Placental pericyte (primary cell): ENCODE measurements around a stretch of chr13.

DNA sequence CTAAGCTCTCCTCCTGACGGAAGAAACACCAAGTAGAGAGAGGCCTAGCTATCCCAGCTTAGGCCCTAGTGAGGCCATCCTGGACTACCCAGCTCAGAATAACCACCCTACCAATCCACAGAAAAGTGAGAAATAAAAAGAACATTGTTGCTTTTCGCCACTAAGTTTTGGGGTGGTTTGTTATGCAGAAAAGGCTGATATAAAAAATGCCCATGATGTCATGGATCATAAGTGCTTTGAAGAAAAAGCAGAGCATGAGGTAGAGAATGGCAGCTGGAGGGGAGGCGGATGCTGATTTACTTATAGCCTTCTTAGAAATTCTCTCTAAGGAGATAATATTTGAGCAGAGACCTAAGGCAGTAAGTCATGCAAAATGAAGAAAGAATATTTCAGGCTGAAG, 73.5 kb downstream of the DNAJC15 start:
- CAGE, long polyA plus RNA: no peak

GRCh38 chr13:44263935-44264853, 103.1 kb upstream of the SMIM2 start:
- CAGE, long polyA plus RNA: no peak

GRCh38 chr13:44313441-44314166, 60.0 kb upstream of the SERP2 start:
- CAGE, long polyA plus RNA: no peak

- CAGE, long polyA plus RNA: no peak
Measured at GRCh38 chr13:44332328-44332958, 41.2 kb upstream of the SERP2 start.

GRCh38 chr13:44434334-44434912, 60.8 kb downstream of the SERP2 start:
- CAGE, long polyA plus RNA: no peak

GRCh38 chr13:44436276-44437609, 63.1 kb downstream of the SERP2 start:
- CAGE, long polyA plus RNA: no peak

DNA sequence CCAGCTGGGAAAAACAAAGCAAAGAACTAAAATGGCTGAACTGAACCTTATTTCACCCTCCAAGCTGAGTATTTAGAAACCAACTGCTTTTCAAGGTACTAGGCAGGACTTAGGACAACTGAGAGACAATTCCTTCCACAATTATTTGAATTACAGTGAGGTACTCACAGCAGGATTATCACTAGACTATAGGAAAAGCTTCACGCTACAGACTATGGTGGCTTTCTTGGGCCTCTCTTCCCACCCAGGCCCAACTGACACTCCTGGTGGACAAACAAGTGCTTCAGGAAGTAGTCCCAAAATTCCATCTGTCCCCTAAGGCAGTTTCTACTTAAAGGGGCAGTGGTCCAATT, 100.4 kb downstream of the SERP2 start:
- CAGE, long polyA plus RNA: no peak

GRCh38 chr13:44747072-44747652, 171.0 kb upstream of the TSC22D1 start:
- CAGE, long polyA plus RNA: no peak

DNA sequence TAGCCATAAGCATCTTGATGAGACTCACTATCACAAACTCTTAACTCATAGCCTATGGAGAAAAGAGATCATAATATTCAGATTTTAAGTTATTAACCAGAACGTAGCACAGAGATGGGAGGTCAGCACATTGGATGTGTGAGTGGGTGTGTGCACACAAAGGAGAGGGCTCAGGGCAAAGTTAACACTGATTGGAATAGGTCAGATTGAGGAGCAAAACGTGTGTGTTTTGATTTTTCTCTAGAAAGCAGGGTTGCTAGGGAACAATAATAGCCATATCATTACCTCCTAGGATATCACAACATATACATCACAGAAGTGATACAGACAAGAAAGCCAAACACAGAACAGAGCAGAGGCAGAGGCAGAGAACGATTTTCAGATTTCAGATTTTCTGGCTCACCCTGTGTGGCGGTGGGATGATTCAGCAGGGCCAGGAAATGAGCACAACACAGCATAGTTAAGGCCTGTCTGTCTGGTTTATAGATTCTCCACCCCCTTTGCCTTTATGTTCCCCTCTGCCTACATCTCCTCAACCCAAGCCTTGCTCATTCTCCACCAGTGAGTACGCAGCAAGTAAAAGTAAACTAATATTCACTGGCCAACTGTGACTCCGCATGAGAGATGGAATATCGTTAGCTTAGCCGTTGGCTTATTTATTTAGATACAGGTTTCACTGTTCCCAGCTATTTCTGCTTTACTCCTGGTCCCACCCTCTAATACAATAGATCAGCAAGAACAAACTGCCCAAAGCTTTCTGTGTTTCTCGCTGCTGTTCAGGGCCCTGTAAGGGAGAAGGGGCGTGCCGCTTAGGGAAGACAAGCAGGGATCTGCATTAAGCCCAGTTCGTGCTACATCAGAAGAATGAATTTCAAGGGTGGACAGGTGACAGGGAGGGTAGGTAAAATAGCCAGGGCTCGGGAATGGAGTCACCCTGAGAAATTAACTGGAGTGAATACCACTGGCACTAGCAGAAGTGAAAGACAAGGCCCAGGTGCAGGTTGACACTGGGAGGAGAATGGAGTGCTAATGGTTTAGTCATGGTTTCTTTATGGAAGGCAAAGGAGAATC, 182.7 kb upstream of the TSC22D1 start:
- CAGE, long polyA plus RNA: no peak

DNA sequence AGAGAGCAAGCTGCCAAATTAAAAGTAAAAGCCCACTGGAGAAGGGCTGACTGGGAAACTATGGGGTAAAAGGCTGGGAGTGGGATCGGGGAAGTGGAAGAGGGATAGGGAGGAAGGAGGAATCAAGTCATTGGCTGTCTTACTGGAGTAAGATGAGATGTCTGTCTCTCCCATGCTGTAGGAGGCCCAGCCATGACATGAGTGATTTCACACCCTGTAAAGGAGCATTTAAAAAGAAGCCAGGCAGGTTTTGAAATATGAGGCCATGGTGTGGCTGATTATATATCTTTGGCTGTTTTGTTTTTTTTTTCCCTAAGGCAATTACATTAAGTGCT, 183.4 kb upstream of the TSC22D1 start:
- CAGE, long polyA plus RNA: no peak

- CAGE, long polyA plus RNA: no peak
Measured at GRCh38 chr13:44763929-44764667, 188.0 kb upstream of the TSC22D1 start.

DNA sequence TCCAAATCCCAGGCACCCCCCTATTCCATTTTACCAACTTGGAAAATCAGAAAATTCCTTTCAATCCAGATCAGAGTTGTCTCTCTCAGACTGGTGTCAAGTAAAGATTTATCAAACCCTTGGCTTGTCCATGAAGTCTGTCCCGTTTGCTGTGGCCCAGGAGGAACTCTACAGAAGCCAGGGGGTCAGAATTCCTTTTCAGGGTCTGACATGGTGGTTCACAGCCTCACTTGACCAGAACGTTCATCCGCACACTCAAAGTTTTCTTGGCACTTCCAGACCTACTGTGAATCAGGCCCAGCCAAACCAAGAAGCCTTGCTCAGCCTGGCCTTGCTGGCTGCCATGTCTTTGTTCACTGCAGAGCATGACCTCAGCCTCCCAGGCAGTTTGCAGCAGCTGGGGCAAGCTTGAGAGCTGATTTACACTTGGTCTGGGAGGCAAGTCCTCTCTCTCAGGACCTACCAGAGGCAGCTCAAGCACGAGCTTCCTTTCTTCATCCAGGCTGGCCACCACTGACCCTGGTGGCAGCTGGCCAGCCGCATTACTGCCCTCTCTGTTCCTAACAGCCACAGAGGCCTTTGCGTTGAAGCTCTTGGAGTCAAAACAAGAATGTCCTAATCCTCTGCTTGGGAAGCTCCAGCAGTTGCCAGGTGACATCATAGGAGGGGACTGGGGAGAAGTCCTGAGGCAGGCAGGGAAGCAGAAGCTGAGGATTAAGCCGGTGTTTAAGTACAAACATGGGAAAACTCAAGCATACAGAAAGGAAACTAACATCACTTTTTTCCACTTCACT, 85.8 kb downstream of the NUFIP1 start:
- CAGE, long polyA plus RNA: no peak

DNA sequence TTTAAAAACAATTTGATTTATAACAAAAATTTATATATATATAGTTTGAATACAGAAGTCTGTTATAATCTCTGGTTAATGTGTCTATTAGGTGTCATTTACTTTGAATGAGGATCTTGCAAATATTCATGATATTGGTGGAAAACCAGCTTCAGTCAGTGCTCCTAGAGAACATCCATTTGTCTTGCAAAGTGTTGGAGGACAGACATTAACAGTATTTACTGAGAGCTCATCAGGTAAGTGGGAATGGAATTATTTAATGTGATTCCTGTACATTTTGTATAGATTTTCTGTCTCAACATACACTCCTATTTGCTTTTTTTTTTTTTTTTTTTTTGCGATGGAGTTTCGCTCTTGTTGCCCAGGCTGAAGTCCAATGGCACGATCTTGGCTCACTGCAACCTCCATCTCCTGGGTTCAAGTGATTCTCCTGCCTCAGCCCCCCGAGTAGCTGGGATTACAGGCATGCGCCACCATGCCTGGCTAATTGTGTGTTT, 31.3 kb downstream of the GTF2F2 start:
- CAGE, long polyA plus RNA: no peak

DNA sequence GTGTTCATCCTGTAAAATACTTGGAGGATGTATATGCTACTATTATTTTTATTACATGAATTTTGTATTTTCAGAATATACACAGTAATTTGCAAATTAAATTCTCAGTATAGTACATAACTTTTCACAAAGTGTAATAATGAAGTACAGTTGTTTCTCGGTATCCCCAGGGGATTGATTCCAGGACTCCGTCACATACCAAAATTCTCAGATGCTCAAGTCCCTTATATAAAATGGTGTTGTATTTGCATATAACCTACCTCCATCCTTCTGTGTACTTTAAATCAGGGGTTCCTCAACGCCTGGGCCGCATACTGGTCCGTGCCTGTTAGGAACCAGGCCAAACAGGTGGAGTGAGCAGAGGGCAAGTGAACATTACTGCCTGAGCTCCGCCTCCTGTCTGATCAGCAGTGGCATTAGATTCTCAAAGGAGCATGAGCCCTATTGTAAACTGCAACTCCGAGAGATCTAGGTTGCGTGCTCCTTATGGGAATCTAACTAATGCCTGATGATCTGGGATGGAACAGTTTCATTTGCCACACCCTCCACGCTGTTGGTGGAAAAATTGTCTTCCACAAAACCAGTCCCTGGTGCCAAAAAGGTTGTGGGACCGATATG, 42.2 kb upstream of the KCTD4 start:
- CAGE, long polyA plus RNA: no peak

GRCh38 chr13:45295373-45295920, 45.5 kb downstream of the TPT1 start:
- CAGE, long polyA plus RNA: no peak

- CAGE, long polyA plus RNA: no peak
Measured at GRCh38 chr13:45337903-45338498, 3.0 kb downstream of the TPT1 start.

DNA sequence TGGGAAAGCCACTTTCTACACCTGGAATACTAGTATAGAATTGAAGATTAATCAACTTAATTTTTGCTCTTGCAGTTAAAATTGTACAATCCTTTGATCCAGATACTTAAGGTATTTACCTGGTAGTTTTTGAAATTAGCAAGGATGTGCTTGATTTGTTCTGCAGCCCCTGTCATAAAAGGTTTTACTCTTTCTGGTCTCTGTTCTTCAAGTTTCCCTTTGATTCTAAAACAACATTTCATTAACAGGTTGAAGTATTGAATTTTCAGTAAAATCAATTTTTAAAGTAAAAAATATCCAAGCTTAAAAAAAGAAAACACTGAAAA, 1.6 kb downstream of the TPT1 start:
- CAGE, long polyA plus RNA: no peak

DNA sequence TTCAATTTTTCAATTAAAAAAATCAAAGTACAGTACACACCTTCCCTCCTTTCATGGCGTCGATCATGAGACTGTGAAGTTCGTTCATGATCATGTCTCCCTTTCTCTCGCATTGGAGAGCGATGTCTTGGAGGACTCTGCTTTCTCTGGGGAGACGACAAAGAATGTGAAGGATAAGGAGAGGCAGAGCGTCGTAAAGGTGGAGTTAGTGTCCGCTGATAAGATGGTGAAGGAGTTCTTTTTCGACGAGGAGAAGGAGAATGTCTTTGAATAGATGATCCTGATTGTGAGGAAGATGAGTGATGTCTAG, 63.8 kb downstream of the ZC3H13 start:
- CAGE, long polyA plus RNA: no peak

- CAGE, long polyA plus RNA: no peak
Measured at GRCh38 chr13:46101987-46102469, 2.8 kb downstream of the CPB2 start.

DNA sequence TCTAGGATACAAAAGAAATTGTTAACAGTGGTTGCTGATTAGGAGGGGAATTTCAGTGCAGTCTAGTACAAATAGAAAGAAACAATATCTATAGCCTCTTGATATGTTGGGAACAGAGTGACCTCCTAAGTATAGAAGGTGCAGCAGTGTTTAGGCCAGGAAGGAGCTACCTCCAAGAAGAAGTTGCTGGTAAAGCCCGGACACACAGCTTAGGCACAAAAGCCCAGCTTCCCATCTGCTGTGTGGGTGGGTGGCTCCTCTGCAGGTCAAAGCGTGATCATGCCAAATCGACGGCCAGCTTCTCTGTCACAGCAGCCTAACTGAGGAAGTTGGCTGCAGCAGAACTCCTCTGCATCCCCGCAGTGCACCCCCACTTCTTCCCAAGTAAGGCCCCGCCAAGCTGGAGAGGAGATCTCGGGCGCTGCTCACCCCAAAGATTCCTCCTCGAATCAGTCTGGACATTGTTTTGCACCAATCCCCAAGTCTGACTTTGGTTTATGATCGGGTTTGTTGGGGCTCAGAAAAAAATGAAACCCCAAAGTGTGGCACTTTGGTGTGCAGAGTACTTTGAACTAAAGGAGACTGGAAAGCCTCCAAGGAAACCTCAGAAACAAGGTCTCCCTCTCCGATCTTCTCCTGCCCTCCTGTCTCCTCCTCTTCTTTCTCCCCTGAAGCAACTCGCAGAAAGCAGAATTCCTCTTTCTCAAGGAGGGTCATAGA, 19.7 kb upstream of the CPB2 start:
- CAGE, long polyA plus RNA: no peak